Heart (tissue), 3 donors: ENCODE measurements around the genes CREBZF and FZD4.

GRCh38 chr11:83910124-83910564 lies 624.0 kb upstream of the CCDC90B start:
- RAMPAGE, long total RNA, 2 experiments = no peak in any of the 2 experiments

- RAMPAGE, long total RNA, 2 experiments = start-site peak on the minus strand in 2 of 2 experiments, at chr11:85665075-85665118 at its widest, 64 to 265 reads per replicate
Measured at GRCh38 chr11:85664545-85665422, at the start of gene CREBZF. CREBZF (minus strand) TSS chr11:85665129.

DNA sequence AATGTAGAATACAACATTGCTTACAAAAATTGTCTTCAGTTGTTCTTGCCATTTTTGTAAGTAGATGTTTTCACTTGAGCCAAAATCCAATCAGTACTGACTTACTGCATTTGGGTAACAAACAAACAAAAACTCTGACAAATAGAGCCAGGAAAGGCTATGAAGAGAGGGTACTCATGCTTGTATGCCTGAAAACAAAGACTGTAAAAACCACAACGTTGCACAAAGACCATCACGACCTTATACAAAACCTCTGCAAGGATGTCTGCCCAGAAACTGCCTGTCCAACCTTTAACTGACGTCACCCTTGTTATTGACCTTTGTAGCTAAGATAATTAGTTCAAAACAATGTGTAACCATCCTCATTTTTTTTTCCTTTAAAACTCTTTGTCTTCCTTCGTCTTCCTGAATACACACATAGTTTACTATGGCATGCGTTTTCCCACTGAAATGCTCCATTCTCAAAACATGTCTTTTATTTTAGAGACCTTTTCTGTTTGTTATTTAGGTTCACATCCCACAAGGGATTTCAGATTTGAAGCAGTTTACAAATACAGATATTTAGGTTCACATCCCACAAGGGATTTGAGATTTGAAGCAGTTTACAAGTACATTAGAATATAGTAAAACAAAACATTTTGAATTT lies 882 bp upstream of the CREBZF start:
- RAMPAGE, long total RNA, 2 experiments = no peak in any of the 2 experiments

- RAMPAGE, long total RNA, 2 experiments = no peak in any of the 2 experiments
Measured at GRCh38 chr11:85680793-85681399, 5.1 kb downstream of the CCDC89 start.

DNA sequence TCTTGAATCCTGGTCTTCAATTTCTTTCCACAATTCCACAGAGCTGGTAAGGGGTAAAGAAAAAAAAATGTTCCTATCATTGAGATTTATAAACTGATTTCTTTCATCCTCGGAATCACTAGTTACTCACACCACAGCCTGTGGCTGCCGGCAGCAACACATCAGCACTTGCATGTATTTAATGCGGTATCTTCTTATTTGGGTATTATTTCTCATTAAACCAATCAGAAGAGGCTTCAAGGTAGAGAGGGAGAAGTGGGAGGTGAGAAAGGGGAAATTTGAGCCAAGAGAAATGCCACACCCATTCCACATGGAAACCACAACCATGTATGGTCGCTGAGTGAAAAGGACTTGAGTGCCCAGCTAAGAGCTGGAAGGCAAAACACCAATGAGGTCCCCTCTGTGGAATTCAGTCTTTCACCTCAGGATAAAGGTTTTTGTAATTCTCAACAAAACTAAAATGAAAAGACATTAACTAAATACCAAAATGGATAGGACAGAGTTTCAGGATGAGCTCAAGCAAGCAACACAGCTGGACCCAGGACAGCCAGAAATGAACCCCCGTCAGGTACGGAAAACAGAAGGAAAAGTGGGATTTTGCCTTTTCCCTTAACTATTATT lies 26.0 kb downstream of the SYTL2 start:
- RAMPAGE, long total RNA, 2 experiments = no peak in any of the 2 experiments

DNA sequence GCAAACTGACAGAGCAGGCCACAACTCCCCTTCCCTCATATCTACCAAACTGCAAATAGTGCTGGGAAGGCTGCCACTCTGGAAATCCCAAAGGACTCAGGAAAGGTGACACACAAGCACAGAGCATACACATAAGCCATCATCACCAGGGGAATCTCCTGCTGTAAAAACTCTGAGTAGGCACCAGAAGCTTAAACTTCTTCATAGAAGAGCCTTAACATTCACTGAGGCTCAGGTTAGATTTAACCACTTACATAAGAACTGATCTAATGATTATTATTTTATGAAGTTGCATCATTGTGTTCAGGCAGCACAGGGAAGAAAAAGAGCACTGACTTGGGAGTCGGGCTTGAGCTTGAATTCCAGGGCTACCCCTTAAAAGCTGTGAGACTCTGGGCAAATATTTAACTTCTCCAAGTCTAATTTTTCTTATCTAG lies 15.1 kb downstream of the SYTL2 start:
- RAMPAGE, long total RNA, 2 experiments = no peak in any of the 2 experiments

DNA sequence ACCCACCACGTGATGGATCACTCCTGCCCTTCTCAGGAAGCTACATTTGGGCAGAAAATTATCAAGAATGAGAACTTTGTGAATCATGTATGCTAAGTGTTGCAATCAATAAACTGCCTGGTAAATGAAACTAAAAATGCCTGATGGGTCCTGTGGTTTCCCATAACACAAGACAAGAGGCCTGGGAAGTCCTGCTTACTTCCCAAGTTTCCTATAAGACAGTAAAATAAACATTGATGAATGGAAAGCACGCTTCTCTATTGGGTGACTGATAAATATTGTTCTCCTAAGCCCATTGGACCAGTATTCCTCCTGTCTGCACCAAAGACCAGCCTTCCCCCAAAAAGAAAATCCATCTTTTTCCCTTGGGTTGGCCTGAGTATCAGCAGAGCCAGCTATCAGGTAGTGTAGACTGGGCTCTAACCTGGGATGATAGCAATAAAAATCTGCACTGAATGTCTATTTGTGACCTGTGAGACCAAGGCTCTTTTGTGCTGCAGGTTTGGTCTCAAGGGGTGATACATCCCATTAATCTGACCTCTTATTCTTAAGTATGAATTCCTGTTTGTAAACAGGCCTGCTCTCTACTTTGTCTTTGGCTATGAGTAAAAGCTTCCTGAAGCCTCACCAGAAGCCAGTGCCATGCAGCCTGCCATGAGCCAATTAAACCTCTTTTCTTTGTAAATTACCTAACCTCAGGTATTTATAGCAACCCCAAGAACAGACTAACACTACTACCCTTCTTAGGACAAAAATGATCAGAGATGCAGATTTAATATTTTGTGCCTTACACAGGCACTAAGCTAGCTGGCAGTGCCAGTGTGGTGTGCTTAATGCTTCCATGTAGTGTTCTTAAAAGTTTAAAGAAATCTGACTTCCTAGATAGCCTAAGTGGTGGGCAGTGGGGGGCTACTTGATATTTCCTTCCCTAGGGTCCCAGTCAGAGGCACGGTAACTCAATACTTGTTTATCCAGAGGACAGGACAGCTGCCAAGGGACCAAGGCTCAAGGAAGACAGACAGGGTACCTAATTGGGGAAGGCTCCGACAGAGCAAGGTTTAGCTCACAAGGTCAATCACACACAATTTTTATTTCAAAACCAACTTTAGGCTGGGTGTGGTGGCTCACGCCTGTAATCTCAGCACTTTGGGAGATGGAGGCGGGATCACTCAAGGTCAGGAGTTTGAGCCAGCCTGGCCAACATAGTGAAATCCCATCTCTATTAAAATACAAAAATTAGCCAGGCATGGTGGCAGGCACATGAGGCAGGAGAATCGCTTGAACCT lies 98.9 kb downstream of the CCDC83 start:
- RAMPAGE, long total RNA, 2 experiments = no peak in any of the 2 experiments

DNA sequence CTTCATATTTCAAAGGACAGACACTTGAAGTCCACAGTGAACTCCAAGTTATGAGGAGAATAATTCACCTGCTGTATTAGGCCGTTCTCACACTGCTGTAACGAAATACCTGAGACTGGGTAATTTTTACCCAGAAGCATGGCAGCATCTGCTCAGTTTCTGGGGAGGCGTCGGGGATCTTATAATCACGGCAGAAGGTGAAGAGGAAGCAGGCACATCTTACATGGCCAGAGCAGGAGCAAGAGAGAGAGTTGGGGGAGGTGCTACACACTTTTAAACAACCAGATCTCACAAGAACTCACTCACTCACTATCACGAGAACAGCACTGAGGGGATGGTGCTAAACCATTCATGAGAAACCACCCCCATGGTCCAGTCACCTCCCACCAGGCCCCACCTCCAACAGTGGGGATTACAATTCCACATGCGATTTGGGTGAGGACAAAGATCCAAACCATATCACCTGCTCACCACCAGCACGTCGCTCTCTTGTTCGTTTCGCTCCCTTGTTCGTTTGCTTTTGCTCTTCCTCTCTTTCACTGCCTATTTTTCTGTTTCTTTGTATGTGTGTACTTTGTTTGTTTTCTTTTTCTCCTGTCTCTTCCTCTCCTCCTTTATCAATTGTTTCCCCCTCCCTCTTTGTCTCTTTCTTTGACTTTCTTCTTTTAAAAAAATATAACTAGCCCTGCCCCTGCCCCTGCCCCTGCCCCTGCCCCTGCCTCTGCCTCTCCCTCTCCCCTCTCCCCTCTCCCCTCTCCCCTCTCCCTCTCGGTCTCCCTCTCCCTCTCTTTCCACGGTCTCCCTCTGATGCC lies 40.4 kb upstream of the PICALM start:
- RAMPAGE, long total RNA, 2 experiments = no peak in any of the 2 experiments

- RAMPAGE, long total RNA, 2 experiments = no peak in any of the 2 experiments
Measured at GRCh38 chr11:86196266-86196705, 48.3 kb upstream of the EED start.

DNA sequence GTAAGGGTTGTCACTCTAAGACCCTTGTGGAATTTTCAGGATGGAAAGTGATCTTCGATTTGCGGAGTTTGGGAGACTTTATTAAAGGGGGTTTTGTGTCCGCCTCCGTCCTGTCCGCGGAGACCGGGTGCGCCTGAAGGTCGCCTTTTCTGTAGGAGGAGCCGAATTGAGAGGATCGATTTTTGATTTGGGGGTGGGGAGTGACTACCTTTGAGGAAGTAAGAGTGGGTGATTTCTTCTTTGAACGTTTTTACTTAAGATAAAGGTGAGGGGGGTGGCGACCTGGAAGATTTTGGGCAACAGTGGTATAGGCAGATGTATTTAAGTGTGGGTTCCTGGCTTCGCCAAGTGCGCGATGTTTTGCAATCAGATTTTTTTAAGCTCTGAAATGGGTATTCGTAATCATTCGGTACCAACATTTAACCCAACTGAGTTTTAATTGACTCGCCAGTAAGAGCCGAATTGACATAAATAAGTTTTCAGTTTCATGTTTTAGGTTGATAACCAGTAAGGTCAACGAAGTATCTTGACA lies 1.3 kb downstream of the EED start:
- RAMPAGE, long total RNA, 2 experiments = no peak in any of the 2 experiments

- RAMPAGE, long total RNA, 2 experiments = no peak in any of the 2 experiments
Measured at GRCh38 chr11:86431138-86431588, 56.5 kb downstream of the CCDC81 start.

DNA sequence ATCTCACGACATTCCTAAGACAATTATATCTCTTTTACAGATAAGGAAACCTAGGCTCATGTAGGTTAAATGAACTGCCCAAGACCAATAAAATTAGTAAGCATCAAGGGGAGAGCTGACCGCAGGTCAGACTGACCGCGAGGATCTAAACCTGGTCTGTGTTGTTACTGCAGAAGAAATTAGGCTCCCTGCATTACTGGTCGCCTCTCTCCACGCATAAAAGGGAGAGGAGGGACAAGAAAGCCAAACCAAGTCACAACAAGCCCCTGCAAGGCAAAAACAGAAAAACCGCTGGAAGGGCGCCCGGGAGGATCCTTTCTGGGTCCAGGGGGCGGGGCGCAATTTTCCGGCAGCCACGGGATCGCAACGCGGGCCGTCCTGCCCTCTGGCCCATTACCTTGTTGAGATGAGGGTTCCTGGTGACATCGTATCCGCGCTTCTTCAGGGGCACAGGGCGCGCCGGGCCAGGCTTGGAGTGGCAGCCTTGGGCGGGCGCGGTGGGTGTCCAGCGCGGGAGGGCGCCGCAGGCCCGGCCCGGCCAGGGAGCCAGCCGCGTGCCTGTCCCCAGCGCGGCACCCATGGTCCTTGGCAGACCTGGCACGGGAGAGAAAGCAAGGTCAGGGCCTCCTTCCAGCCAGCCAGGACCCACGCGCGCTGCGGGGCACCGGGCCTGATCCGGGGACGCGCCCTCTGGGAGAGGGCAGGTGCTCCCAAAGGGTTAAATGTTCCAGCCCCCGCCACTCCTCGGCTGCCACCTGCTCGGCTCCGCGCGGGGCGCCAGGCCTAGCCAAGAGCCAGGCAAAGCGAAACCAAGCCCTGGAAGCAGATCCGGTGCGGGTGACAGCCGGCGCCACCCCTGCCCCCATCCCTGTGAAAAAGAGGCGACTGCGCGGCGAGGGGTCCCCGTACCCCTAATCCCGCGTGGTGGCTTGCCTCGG lies 128.7 kb upstream of the PRSS23 start:
- RAMPAGE, long total RNA, 2 experiments = no peak in any of the 2 experiments

- RAMPAGE, long total RNA, 2 experiments = no peak in any of the 2 experiments
Measured at GRCh38 chr11:86740614-86741042, 59.7 kb upstream of the PRSS23 start.

- RAMPAGE, long total RNA, 2 experiments = no peak in any of the 2 experiments
Measured at GRCh38 chr11:86800838-86801122, 438 bp downstream of the PRSS23 start.

GRCh38 chr11:86954385-86955463 lies at the start of gene FZD4:
FZD4 (minus strand) TSS chr11:86955395.
- RAMPAGE, long total RNA, 2 experiments = no peak in any of the 2 experiments

GRCh38 chr11:86955464-86956395 lies 535 bp upstream of the FZD4 start:
- RAMPAGE, long total RNA, 2 experiments = start-site peak on the plus strand in 2 of 2 experiments, at chr11:86955602-86956157 at its widest, 50 to 621 reads per replicate

DNA sequence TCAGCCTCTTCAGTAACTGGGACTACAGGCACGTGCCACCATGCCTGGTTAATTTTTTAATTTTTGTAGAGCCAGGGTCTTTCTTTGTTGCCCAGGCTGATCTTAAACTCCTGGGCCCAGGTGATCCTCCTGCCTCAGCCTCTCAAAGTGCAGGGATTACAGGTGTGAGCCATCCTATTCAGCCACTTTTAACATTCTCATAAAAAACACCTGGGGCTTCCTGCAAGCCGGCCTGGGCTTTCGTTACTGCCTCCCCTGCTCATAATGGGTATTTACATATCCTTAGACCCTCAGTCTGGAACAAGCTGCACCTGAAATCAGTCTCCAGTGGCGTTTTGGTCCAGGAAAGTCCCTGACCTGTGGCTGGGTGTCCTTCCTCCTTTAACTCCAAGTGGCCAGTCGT lies 320.7 kb downstream of the TMEM135 start:
- RAMPAGE, long total RNA, 2 experiments = no peak in any of the 2 experiments

GRCh38 chr11:88307809-88308506 lies 29.6 kb downstream of the CTSC start:
- RAMPAGE, long total RNA, 2 experiments = no peak in any of the 2 experiments

DNA sequence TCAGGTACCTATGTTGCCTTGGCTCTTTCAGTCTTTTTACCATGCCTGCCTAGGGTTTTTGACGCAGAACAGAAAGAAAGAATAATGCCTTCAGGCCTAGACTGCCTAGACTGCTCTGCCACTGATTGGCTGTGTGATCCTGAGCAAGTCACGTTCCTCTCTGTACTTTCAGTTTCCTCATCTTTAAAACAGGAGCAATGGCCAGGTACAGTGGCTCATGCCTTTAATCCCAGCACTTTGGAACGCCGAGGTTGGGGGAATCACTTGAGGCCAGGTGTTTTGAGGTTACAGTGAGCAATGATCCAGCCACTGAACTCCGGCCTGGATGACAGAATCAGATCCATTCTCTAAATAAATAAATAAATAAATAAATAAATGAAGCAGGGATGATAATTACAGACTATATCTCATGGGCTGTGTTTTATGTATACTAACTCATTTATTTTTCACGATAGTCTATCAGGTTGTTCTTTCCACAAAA lies 21.4 kb downstream of the CTSC start:
- RAMPAGE, long total RNA, 2 experiments = no peak in any of the 2 experiments

GRCh38 chr11:89364839-89365328 lies 126.3 kb downstream of the NOX4 start:
- RAMPAGE, long total RNA, 2 experiments = no peak in any of the 2 experiments